Diencephalon (tissue), 2 donors: ENCODE measurements around the gene PCNX4.

GRCh38 chr14:55382874-55383416, 28.7 kb downstream of the ATG14 start:
- RAMPAGE, long total RNA = no peak

DNA sequence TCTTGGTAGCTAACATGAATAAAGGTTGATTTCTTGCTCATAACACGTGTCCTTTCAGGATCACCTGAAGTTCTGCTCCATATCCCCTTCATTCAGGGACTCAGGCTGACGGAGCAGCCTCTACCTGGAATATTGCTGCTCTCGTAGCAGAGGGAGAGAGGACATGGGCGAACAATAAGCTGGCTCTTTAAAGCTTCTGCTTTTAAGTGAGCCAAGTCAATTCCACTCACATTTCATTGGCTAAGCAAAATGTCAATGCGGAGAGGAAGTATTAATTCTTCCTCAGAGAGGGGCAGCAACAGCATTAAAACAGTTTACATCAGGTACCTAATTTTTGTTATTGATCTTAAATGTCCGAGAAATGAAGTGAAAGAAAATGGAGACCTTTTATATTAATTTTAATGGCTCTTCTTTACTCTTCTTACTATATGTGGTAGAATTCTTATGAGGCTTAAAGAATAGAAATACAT, 18.8 kb upstream of the TBPL2 start:
- RAMPAGE, long total RNA = no peak

DNA sequence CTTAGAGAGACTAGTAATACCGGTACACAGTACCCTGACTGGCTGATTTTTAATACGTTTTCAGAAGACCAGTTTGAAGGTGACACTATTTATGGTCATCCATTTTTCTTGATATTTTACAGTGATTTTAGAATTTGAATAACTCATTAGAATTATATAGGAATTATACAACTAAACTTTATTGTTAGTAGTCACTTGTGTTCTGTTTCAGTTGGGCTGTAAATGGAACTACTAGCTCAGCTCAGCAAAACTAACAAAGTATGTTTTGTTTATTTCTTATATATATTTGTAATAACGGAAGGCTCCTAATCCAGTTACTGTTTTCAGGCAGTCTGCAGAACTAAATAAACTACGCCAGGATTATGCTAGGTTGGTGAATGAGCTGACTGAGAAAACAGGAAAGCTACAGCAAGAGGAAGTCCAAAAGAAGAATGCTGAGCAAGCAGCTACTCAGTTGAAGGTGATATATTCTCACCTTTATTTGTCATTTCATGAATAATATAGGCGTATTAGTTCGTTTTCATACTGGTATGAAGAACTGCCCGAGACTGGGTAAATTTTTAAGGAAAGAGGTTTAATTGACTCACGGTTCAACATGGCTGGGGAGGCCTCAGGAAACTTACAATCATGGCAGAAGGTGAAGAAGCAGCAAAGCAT, 54.3 kb downstream of the KTN1 start:
- RAMPAGE, long total RNA = no peak

GRCh38 chr14:55636315-55636818, 56.4 kb downstream of the KTN1 start:
- RAMPAGE, long total RNA = no peak

GRCh38 chr14:55666856-55667438, 86.9 kb downstream of the KTN1 start:
- RAMPAGE, long total RNA = no peak

GRCh38 chr14:55832004-55832518, 252.1 kb downstream of the KTN1 start:
- RAMPAGE, long total RNA = no peak

DNA sequence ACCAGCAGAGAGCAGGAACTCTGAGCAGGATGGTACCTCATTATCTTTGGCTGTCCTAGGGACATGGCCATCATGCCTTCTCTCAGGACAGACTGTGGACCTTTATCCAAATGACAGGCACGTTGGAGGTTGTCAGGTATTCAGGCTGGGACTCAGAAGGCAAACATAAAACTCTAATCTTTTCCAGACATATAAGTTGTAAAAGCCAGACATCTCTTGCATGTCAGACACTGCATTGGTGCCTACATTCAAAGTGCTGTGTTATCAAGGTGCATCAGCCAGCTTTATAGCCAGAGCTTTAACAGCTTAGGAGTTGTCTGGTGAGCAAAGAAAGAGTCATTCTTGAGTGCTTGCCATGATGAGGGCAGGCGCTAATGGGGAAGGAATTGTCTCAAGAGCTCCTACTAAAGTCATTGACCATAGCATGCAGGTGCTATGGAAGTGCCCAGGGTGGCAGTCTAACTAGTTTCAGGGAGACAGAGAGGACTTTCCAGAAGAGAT, 89.6 kb downstream of the PELI2 start:
- RAMPAGE, long total RNA = no peak

GRCh38 chr14:56378289-56378883, 201.2 kb upstream of the TMEM260 start:
- RAMPAGE, long total RNA = no peak

- RAMPAGE, long total RNA = no peak
Observed at GRCh38 chr14:56646973-56648171, 67.8 kb downstream of the TMEM260 start.

GRCh38 chr14:56806427-56806851, 3.8 kb downstream of the OTX2 start:
- RAMPAGE, long total RNA = no peak

- RAMPAGE, long total RNA = no peak
Observed at GRCh38 chr14:57362146-57362982, 28.0 kb upstream of the NAA30 start.

- RAMPAGE, long total RNA = no peak
Observed at GRCh38 chr14:57407555-57408093, 17.2 kb downstream of the NAA30 start.

DNA sequence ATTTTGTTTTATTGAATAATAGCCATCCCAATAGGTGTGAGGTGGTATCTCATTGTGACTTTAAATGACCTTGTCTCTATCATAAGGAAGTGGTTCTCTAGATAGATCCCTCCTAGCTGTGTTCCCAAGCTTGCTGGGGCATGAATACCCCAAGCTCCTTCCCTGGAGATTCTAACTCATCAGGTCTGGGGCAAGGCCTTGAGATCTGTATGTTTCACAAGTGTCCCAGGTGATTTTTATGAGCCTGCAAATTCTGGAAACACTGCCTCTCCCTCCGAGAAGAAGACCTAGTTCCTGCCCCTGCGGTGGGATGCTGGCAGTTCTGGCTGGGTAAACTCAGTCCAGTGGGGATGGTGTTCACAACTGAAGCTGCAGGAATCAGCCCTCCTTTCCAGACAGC, 135.7 kb upstream of the SLC35F4 start:
- RAMPAGE, long total RNA = no peak

DNA sequence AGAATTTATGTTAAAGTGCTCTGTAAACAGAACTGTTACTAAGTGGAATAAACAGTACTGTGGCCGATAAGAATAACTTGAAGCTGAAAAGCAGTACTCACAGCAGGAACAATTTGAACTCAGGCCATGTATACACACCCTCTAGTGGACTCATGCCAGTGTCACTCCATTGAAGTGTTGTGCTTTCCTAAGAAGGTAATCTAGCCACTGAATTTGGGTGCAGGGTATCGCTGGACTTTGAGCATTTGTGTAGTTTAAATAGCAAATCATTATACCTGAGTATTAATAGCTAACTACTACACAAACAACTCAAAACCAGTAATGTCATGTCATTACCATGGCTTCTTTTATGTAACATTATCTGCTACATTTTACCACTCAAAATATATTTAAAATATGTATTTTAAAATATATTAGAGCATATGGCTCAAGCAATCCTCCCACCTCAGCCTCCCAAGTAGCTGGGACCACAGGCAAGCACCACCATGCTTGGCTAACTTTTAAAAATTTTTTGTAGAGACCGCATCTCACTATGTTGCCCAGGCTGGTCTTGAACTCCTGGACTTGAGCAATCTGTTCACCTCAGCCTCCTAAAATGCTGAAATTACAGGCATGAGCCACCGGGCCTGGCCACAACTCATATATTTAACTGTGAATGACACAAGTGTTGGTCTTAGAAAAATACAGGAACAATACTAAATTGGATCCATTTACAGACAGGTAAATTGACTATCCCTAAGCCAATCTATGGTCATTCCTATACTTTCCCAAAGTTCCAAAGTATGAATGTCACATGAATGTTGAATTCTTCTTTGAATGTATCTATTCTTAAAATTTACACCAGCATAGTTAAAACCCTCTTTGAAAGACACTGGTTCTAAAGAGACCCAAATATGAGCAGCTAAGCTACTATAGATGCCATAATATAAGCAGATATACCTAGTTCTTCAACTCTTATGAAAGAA, 25.5 kb upstream of the ARID4A start:
- RAMPAGE, long total RNA = no peak

DNA sequence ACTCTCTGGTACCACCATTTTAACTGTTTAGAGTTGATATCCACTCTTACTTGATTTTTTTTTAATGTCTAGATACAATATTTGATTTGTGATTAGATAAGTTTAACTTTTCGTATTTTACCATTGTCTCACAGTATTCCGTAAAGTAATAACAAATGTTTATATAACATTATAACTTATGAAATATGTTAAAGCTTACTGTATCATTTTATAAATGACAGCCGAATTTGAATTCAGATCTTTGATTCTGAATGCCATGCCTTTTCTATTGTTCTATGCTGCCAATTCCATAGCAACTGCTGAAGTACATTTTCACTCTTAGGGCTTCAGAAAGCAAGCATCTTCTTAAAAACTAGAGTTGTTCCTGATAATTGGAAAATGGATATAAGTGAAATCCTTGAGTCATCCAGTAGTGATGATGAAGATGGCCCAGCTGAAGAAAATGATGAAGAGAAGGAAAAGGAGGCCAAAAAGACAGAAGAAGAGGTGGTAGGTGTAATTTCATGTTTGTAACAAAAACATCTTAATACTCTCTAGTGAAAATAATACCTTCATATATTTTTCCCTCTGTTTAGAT, 31.4 kb downstream of the ARID4A start:
- RAMPAGE, long total RNA = no peak

DNA sequence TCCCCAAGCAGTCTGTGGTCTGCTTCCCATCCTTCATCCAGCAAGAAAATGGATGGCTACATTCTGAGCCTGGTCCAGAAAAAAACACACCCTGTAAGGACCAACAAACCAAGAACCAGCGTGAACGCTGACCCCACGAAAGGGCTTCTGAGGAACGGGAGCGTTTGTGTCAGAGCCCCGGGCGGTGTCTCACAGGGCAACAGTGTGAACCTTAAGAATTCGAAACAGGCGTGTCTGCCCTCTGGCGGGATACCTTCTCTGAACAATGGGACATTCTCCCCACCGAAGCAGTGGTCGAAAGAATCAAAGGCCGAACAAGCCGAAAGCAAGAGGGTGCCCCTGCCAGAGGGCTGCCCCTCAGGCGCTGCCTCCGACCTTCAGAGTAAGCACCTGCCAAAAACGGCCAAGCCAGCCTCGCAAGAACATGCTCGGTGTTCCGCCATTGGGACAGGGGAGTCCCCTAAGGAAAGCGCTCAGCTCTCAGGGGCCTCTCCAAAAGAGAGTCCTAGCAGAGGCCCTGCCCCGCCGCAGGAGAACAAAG, 7.9 kb downstream of the DACT1 start:
- RAMPAGE, long total RNA = no peak

DNA sequence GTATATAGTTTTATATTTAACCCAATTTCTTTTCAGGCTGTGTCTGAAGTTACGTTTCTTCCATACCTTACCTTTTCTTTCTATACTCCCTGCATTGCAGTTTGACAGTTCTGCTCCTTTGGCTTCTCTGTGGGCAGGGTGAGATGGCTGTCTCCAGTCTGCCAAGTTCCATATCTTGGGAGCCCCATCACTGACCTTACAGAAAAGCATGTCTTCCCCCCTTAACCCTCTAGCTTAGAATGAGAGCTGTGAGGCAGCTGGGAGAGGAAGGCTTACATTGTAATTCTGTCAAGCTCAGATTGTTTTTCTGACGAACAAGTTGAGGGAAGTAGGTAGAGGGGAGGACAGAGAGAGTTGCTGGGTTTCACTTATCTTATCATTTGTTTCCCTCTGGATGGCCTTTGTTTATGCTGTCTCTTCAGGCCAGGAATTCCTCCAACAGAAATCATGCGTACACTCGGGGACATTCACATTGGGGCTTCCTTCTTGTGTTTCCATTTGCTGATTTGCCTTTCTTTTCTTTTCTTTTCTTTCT, 9.3 kb downstream of the DAAM1 start:
- RAMPAGE, long total RNA = no peak

GRCh38 chr14:59356858-59357292, 108.3 kb downstream of the GPR135 start:
- RAMPAGE, long total RNA = no peak

DNA sequence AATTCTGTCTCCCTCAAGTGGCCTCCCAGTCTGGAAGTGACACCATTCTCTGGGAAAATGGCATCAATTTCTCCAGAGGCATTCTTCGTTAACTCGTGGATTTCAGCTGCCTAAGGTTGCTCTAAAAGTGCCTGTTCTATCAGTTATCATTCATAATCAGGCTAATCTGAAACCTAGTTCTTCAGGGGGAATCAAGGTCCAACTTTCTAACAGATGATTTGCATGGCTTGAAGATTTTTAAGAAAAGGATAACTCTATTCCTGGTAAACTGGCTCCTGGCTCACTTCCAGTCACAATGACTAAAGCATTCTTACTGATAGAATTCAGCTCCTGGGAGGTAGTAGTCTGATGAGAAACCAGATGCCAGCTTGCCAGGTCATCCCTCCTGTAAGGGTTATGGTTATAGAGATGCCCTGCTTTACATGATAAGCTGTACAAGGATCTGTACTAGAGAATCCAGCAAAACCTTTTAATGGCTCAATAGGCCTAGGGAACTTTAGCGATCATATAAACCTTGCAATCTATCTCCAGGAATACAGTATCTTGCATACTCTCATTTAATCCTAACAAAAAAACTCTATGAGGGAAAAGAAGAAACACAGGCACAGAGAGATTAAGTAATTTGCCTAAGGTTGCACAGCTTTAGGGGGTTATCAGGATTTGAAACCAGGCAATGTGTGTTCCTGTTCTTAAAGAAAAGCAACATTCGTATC, 1.5 kb downstream of the L3HYPDH start:
- RAMPAGE, long total RNA = no peak

- RAMPAGE, long total RNA = no peak
Observed at GRCh38 chr14:60091491-60092595, at the start of gene PCNX4. TSS of gene PCNX4 (plus strand) at chr14:60091923.